ENCODE measurements around a stretch of chr6.

- PRO-cap: no peak
These were observed 5.6 kb upstream of the DUSP22 start for GRCh38 chr6:286645-287164.

DNA sequence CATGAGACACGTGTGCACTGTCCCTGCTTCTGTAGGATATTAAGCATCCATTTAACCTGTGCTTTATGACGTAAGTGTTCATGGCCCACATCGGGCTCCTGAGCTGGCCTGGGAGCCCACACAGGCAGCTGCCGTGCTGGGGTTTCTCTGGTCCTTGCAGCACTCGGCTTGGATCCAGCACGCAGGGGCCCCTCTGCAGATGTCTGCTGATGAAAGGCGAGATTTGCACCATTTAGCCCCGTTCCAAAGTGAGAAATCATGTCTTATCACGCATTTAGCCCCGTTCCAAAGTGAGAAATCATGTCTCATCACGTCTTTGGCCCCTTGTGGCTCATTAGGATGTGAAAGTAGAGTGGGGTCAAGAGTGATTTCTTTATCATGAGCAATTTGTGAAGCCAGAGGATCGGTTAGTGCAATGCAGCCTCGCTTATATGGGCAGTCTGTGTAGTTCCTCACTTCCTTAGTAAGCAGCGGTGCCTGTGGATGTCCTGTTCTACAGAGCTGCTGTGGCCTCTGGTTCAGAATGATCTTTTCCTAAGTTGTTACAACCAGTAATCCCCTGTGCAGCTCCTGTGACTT is 25.4 kb downstream of the DUSP22 start:
- PRO-cap: no peak

GRCh38 chr6:329852-330586 is 37.7 kb downstream of the DUSP22 start:
- PRO-cap: no peak

- PRO-cap: no peak
These were observed 32.1 kb upstream of the IRF4 start for GRCh38 chr6:359330-359887.

DNA sequence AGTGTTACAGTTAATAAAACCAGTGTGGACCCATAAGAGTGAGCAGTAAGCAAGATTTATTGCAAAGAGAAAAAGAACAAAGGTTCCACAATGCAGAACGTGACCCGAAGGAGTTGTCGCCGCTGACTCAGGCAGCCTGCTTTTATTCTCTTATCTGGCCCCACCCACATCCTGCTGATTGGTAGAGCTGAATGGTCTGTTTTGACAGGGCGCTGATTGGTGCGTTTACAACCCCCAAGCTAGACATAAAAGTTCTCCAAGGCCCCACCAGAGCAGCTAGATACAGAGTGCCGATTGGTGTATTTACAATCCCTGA is 33.9 kb downstream of the IRF4 start:
- PRO-cap: no peak

- PRO-cap: no peak
These were observed 24.3 kb downstream of the FOXQ1 start for GRCh38 chr6:1336294-1336583.

GRCh38 chr6:1391378-1392002 is 2.1 kb downstream of the FOXF2 start:
- PRO-cap: no peak

DNA sequence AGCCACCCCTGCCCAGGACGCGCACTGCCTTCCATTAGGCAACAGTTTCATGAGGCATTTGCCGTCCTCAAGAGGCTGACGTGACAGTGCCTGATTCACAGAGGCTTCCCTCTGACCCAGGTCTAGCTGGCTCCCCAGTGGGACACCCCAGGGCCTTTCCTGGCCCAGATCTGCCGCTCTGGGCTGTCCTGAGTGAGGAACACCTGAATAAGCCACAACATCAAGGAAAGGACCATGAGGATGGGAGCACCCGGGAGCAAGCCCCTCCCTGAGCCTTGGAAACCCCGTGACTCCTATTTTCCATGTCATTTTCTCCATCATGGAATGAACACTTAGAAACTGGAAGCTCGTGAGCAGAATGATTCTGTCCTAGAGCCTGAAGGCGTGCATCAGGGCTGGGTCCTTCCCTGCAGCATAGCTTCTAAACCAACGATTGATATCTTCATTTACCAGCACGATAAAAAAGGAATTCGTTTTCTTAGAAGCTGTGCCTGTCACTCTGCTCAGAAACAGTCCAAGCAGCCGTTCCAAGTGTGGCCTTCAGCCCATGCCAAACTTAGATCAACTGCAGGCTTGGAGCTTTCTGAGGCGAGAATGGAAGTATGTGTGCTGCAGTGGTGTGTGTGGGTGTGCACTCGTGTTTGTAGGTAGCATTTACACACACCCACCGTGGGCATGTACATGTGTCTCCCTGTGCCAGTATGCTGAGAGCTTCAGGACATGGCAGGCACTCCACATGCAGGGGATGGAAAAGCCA is 83.2 kb upstream of the FOXC1 start:
- PRO-cap: no peak

DNA sequence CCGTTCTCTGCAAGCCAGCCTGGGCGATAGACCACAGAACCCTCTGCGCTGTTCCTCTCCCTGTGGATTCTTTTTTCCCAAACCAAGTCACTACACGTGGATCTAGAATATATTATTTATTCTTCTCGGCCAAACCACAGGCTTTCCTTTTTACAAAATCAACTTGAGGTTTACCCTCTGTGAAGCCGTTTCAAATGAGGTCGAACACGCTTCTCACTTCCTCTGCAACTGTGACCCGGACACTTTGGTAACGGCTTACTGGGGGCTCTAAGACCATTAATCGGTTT is 55.2 kb upstream of the FOXC1 start:
- PRO-cap: no peak

DNA sequence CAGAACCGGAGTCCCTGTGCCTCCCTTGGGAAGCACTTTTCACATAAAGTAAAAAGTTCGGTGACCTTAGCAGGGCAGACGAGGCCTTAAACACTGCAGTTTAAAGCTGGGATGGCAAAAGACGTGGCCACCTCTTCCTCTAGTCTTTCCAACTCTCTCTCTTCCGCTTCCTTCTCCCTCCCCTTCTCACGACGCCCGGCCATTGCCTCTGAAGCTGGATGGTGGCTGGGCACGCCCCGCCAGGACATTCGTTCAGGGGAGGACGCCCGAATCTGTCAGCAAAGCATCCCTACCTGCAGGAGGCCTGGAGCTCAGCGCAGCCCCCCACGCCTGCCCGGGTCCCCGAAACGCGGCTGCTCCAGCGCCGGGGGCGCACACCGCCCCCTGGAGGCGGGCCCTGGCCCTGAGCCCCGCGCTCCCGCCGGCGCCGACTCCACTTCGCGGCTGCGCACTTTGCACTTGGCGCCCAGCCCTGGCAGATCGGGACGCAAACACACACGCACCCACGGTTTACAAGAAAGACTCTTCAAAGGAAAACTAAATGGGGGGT is 54.8 kb upstream of the FOXC1 start:
- PRO-cap: no peak

GRCh38 chr6:1593492-1594011 is 16.2 kb upstream of the FOXC1 start:
- PRO-cap: no peak

- PRO-cap: no peak
These were observed 1.4 kb downstream of the FOXC1 start for GRCh38 chr6:1610917-1611701.

DNA sequence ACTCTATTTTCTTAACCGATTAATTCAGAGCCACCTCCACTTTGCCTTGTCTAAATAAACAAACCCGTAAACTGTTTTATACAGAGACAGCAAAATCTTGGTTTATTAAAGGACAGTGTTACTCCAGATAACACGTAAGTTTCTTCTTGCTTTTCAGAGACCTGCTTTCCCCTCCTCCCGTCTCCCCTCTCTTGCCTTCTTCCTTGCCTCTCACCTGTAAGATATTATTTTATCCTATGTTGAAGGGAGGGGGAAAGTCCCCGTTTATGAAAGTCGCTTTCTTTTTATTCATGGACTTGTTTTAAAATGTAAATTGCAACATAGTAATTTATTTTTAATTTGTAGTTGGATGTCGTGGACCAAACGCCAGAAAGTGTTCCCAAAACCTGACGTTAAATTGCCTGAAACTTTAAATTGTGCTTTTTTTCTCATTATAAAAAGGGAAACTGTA is 2.6 kb downstream of the FOXC1 start:
- PRO-cap: no peak

DNA sequence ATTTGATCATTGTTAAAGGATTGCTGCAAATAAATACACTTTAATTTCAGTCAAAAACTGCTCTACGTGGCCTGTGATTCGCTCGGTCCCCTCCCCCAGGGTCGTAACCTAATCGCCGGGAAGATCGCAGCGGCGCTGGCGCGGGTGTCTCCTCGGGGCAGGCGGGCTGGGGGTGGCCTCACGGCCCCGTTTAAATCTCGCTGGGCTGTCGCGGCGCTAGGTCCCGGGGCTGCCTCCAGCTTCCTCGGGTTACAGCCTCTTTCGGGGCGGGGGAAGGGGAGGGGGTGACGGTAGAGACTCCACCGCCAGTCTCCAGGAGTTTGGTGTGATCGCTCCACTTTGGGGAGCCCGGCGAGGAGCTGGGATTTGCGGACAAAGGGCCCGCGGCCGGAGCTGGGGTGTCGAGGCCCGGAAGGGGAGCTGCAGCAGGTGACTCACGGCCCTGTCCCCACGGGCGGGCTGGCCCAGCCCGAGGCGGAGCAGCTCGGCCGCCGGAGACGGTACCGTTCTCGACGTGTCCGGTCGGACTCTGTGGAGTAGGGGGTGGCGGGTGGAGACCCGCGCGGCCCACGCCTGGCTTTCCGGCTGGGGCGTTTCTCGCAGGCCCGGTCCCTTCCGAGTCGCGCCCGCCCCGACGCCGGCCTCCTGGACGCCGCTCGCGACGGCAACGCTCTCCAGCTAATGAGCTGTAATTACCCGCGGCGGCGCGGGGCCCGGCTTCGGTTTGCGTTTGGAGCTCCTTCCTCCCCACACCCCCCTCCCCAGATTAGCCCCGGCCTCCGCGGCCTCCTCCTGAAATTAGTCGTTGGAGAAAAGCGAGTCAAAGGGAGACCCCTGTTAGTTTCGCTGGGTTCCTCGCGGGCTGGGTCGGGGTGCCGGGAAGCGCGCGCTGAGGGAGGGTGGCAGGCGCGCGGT is 4.4 kb downstream of the FOXC1 start:
- PRO-cap: no peak

- PRO-cap: no peak
These were observed 36.3 kb downstream of the FOXC1 start for GRCh38 chr6:1645939-1646517.

GRCh38 chr6:1679406-1679900 is 69.7 kb downstream of the FOXC1 start:
- PRO-cap: no peak

DNA sequence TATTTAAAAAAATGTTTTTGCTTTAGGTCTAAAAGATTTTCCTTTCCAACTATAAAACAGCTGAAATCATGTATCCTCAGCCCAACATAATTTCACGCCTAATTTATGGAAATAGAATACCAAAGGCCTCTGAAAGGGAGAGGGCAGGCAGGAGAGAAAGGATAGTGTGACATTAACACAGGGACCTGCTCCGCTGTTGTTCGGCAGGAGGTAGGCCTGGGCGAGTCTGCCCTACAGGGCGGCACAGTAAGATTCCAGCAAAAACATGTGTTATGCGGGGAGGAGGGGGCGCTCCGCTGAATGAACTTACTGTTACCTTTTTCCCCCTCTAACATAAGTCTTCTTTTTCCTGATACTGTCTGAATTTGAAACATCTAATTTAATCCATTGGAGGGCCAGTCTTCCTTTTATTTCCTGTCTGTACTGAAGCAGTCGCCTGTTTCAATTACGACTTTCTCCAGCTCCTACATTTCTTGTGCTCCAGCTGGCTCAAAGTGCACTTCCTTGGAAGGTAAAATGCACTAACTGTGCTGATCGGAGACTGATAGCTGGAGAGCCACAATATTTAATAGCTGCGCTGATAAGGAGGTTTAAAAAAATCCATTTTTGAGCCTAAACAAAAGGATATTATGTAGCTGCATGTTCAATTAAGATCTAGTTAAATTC is 192.8 kb downstream of the FOXC1 start:
- PRO-cap: no peak

GRCh38 chr6:1889333-1889713 is 279.6 kb downstream of the FOXC1 start:
- PRO-cap: no peak

- PRO-cap: no peak
These were observed 306.6 kb downstream of the GMDS start for GRCh38 chr6:1938635-1939308.

DNA sequence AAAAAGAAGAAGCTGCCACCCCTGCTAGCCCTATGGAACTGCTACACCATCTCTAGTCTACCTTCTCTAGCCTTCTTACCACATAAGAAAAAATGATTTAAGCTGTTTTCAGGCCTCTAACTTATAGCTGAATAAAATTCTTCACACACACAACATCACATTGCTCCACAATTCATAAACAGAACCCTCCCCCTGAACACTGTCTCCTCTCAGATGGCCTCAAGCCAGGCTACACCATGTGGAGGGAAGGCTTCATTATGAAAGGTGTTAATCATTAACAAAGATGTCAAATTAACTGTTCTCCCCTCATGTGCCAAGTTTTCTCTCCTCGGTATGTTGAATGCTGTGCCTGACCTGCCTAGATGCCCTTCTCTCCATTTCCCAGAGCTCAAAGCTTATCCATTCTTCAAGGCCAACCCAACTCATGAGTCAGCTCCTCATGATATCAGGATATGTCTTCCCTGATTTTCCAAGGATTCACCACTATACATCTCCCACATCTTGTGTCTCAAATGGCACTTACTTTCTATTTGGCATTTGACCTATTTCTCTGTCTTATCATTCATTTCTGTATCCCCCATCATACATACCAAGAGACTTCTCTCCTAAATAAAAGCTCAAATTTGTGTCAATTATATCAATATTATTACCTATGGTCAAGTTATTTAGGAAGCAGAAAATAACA is 210.3 kb downstream of the GMDS start:
- PRO-cap: no peak

Measured in peritoneum (tissue), 1 donor.